SUDHL5 (cell line): ENCODE results near the genes PHLPP1 and SERPINB11.

- PRO-cap, result no peak
Observed at GRCh38 chr18:62312843-62313692, 12.0 kb upstream of the TNFRSF11A start.

DNA sequence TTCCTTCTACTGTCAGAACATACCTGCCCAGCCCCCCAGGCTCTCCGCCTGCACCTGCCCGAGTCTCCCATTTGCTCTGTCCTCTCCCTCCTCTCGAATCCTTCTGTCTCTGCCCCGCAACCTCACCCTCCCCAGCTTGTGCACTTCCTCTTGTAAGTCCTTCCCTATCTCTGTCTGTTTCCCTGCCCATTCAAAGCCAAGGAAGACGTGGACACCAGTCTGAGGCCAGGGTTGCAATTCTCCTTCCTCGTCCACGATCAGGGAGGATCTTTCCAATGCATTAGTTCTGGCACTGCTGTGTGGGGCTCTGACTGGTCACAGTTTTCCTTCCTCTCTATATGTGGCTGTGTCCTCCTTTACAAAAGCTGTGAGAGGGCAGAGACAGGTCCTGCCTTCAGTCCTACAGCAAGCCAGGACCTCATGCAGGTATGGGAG lies 14.1 kb downstream of the TNFRSF11A start:
- PRO-cap, result no peak

DNA sequence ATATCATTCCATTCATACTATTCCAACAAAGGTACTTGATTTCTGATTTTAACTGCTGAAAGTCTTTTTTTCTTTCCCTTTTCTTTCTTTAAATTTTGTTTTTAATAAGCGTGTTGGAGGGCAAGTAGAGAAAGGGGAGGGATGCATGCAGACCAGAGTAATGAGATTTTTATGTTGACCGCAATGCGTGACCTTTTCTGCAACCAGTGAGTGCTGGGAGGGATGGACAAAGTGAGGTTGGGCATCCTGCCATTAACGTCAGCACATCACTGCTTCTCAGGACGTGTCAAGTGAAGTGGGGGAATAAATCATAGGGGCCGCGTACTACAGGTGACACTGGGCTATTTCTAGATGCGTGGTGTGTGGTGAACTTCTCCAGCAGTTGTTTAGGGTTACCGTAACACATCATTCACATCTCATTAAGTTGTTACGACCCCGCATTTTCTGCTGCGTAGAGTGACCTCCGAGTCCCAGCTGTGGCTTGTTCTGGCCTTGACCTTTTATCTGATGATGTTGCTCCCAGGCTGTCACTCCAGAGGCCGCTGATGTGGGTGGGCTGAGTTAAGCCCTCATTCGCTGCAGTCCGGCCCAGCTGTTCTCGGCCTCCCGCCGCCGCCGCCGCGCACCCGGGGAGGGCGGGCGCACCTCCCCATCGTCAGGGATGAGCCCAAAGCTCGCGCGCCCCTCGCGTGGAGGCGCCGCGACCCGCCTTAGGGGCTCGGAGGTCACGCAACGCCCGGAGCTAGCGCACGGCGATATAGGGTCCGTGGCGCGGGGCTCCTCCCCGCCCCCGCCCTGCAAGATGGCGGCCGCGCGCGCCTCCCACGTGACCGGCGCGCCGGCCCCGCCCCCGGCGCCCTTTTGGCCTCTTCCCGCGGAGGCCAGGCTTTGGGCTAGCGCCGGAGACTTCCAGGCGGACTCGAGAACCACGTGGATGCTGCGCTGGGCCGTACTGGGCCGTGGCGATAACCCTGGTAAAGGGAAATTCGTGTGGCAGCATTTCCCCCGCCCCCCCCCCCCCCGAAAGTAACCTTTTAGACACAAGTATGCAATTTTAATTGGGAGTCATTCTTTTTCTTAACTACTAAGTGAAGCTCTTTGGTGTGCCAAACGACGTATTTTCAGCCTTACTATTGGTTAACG lies 3.6 kb downstream of the ZCCHC2 start:
- PRO-cap, result bidirectional peak, plus-strand start at position 269 of the sequence, minus-strand start at position 162 of the sequence; bidirectional peak, plus-strand start at position 572 of the sequence, minus-strand start at position 506 of the sequence; bidirectional peak, plus-strand start at position 922 of the sequence, minus-strand start at position 804 of the sequence

- PRO-cap, result no peak
Observed at GRCh38 chr18:62538939-62540140, 16.5 kb downstream of the ZCCHC2 start.

DNA sequence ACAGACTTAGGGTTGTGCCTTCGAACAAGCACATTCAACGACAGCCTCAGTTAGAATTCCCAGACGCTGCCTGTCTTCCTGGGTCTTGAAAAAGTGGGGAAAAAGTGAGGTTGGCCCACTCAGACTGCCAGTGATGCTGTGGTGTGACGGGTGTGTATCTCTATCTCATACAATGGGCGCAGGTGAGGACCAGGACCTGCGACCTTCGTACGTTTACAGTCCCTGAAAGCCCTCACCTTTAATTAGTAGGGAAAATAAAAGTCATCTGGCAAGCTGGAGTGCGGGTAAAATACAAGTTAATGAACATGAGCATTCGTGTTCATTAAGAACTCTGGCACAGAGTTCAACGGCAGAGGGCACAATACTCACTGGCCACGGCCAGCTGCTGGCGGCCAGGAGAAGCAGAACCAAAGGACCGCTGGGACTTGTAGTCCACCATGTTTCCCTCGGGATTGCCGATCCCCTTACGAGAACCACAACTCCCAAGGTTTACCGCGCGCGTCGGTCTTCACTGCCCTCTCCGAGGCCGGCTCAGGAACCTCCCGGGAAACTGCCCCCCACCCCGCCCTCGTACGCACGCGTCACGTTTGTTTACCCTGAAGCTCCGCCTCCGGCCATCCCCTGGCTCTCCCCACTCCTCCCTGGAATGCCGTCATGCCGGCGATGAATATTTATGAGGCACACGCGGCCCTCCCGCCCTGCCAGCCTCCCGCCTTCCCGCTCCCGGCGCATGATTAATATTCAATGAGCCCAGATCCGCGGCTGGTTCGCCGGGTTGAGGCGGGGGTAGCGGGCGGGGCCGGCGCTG lies 512 bp upstream of the PHLPP1 start:
- PRO-cap, result bidirectional peak, plus-strand start at position 634 of the sequence, minus-strand start at position 363 of the sequence; bidirectional peak, plus-strand start at position 764 of the sequence, minus-strand start at position 746 of the sequence

DNA sequence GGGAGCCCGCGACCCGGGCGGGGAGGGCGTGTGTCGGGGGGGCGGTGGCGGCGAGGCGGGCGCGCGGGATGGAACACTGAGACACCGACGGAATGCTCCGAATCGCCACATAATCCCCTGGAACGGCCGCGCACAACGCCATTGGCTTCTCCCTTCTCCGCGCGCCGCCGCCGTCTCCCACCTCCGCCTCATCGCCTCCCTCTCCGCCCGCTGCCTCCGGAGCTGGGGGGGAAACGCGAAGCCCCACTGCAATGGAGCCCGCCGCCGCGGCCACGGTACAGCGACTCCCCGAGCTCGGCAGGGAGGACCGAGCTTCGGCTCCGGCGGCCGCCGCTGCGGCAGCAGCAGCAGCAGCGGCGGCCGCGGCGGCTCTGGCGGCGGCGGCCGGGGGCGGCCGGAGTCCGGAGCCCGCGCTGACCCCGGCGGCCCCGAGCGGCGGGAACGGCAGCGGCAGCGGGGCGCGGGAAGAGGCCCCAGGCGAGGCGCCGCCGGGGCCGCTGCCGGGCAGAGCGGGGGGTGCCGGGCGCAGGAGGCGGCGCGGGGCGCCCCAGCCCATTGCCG lies at the start of gene PHLPP1:
Gene PHLPP1 (plus strand): TSS at position 109 of the 561 bp plus-strand sequence.
- PRO-cap, result bidirectional peak, plus-strand start at position 108 of the sequence, minus-strand start at position 177 of the sequence

DNA sequence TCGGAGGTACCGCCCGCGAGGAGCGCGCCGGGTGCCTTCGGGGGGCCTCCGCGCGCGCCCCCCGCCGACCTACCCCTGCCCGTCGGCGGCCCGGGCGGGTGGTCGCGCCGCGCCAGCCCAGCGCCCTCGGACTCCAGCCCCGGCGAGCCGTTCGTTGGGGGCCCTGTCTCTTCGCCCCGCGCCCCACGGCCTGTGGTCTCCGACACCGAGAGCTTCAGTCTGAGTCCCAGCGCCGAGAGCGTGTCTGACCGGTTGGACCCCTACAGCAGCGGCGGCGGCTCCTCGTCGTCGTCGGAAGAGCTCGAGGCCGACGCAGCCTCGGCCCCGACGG lies 1.1 kb downstream of the PHLPP1 start:
- PRO-cap, result unidirectional peak, minus-strand start at position 194 of the sequence

- PRO-cap, result no peak
Observed at GRCh38 chr18:62755989-62756649, 40.8 kb downstream of the PHLPP1 start.

- PRO-cap, result no peak
Observed at GRCh38 chr18:63058275-63058598, 261.3 kb downstream of the BCL2 start.

GRCh38 chr18:63161008-63161495 lies 158.5 kb downstream of the BCL2 start:
- PRO-cap, result no peak

DNA sequence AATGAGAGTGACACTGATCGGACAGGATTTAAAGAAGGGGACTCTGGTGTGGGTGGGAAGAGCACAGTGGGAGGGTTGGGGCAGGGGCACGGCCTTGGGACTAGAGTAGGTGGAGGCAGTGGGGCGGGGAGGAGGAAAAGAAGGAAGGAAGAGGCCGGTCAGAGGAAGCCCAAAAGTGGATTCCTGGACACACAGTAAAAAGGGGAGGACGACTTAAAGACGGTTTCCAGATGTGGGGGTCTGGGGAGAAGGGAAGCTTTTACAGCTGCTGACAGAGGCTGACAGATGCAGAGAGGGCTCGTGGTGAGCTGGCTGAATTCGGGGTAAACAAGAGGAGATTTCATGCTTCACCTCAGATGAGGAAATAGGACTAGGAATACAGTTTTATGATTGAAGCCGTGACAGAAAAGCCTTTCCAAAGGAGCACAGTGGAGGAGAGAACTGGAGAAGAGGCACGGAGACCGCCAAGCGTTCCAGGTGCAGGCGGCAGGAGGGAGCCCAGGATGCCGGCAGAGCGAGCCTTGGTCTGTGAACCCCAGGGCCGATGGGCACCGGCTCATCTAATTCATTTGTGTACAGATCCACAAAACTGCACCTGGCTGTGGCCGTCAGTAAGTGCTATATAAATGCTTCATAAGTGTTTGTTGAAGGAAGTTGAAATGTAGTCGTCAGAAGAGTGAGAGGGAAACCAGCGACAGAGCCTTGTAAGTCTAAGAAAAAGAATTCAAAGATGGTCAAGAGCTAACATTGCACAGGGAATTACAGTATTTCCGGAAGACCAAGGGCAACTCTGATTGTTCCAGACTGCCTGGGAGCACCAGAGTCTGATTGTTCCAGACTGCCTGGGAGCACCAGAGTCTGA lies 112.6 kb downstream of the BCL2 start:
- PRO-cap, result unidirectional peak, plus-strand start at position 662 of the sequence

DNA sequence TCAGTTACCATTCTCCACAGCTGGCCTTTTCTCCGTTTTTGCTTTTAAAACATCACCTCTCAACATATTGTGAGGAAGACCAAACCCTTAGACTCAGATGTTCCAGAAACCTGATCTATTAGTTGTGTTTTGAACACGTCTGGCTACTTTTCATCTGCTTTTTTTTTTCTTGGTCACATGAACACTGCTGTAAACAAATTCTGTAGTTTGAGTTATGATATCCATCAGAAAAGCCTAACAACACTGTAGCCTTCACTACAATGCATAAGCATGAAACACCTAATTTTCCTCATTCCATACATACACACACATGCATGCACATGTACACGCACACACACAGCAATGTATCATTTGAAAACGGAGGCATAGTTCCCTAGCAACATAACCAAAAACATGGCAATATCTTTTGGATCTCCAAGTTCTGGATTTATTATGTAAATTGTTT lies 59.6 kb downstream of the BCL2 start:
- PRO-cap, result no peak

DNA sequence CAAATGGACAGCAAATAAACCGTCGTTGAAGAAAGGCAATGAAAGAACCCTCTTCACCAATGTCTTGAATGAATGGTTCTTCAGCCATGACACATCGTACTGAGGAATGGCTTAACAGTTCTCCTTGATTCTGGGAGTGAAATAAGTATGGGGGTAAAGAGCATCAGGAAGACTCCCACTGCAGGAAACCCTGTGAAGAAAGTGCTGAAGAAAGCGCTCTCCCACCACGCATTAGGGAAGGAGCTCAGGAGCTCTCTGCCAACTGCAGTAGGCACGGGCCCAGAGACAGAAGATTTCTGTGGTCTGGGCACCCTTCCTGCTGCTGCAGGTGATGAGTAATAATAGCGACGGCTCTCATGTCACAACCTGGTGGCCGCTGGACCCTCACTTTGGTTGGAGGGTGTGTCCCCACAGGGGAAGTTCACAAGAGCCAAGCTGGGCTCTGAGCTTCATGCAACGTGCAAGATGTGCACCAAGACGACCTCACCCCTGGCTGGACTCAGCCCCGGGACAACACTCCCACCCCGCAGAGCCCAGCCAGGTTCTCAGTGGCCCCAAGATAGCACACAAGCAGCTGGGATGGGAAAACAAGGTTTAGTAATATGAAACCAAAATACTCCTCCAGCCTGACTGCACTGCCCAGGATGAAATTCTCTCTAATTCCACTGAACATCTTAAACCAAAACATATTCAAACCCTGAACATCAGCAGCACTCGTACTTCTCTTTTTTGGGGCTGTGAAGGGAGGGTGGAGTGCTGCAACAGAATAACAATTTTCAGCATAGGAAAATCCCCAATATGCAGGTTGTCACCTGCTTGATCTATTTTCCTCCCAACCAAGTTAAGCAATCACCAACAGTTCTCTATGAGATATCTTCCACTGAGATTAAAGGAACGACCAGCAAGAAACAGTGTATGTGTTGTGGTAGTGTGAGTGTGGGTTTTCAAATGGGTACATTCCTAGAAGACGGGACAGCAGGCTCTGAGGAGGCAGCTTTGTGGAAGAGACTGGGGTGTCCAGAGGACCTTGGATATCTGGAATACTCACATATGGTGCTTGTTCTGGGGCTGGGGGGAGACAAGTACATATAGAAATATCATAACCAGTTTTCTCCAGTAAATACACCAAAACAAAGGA lies 26.6 kb downstream of the BCL2 start:
- PRO-cap, result no peak

GRCh38 chr18:63330667-63331379 lies 11.3 kb upstream of the BCL2 start:
- PRO-cap, result no peak

DNA sequence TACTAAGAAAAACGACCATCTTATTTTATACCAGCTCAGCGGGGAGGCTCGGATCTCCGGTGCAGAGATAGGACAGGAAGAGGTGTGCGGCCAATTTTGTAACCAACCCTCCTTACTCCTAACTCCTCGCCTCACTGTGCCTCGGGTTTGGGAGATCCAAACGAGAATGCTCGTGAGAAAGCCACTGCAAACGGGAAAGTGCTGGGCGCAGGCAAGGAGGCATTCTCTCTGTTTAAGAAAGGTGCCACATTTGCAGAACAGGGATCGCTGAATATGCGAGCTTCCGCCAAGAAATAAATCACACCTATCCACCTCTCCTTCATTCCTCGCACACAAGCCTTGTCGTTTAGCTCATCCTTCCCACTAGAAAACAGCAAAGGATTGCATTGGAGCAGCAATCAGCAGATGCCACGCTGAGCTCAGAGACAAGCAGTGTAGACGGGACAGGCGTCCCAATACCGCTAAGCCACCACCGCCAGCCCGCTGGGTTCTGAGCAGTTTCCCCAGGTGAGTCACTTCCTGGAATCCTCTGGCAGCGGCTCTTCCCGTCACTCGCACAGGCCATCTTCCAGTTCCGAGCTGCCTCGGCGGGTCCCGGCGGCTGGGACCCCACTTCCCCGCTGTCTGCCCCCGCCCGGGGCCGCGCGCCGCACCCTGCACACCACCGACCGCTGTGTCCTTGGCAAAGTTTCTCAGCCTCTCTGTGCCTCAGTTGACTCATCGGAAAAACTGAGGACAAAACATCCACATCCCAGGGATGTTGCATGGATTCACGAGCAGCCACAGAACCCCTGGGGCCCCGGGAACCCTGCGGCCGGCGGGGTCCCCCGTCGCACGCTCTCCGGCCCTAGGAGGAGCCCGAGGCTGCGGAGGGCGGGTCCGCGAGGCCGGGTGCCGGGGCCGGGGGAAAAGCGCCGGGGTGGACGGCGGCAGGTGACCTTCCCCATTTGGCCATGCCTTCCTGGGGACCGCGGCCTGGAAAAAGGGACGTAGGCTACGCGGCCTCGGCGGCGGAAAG lies 751 bp downstream of the KDSR start:
- PRO-cap, result no peak

- PRO-cap, result no peak
Observed at GRCh38 chr18:63416696-63417315, 5.5 kb downstream of the VPS4B start.

GRCh38 chr18:63422554-63423324 lies 463 bp upstream of the VPS4B start:
- PRO-cap, result bidirectional peak, plus-strand start at chr18:63422710, minus-strand start at chr18:63422447; bidirectional peak, plus-strand start at chr18:63422952, minus-strand start at chr18:63422917

DNA sequence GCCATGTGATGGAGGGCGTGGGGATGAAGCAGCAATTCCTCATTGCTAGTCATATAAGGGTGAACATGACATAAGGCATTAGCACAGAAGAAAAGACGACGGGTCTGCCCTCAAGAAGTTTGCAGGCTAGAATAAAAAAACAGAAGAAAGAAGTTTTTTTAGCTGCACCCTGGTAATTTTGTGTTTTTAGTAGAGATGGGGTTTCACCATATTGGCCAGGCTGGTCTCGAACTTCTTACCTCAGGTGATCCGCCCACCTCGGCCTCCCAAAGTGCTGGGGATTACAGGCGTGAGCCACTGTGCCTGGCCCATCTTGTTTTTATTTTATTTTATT lies 5.5 kb upstream of the VPS4B start:
- PRO-cap, result no peak

DNA sequence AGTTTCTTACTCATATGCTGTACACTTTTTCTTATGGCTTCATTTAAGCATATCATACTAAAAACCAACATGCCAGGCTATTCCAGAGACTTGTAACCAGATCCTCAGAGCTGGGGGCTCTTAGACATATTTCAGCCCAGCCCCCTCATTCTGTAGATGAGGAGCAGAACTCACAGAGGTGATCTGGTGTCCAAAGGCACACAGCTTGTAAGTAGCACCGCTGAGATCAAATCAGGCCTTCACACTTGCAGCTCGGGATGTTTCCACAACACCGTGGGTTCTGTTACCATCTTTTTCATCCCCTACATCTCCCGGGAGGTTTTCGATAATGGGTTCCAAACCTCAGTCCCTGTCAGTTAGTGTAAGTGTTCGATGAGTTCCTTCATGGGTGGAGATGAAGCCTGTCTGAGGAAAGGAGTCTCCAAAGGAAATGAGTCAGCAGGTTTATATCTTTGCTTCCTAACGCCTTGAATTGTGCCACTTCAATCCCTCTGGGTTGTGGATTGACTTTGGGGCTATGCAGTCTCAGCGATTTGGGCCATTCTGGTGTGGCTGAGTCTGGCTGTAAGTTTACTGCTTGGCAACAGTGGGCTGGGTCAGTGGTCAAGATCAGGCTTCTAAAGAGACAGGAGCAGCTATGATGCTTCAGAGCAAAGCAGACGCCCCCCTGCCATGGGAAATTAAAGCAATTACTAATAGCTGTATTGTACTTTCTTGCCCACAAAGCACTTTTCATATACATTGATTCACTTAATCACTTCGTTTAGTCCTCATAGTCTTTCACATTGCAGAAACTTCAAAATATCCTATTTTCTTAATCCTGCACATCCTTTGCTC lies 1.2 kb downstream of the SERPINB5 start:
- PRO-cap, result no peak

- PRO-cap, result no peak
Observed at GRCh38 chr18:63702810-63703194, at the start of gene SERPINB11. TSS of gene SERPINB11 (plus strand) at chr18:63702960.